Cytotoxic T cell (primary cell): ENCODE results near the genes SHISA5, PRKAR2A, USP19 and GPX1.

- PRO-cap, 2 experiments: no peak in any of the 2 experiments
Observed at GRCh38 chr3:48417655-48418784, 11.9 kb downstream of the PLXNB1 start.

DNA sequence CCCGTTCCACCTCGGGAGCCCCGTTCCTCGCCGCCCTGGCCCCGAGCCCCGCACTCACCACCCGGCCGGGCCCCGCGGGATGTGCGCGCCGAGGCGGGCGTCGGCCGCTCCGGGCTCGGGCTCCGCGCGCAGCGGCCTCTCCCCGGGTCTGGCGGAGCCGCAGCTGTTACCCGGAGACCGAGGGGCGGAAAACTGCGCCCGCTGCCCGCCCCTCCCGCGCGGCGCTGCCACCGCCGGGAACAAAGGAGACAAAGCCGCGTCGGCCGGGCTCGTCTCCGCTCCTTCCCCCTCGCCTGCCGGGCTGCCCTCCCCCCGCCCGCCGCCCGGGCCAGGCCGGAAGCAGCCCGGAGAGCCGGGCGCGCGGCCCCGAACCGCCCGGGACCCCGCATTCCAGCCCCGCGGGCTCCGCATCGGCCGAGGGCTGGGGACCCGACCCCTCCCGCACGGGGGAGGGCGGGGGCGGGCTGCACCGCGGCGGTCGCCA lies 649 bp downstream of the PLXNB1 start:
- PRO-cap, 2 experiments: peak in 2 of 2 experiments; most common minus-strand start position 150 of the sequence (in 2)

DNA sequence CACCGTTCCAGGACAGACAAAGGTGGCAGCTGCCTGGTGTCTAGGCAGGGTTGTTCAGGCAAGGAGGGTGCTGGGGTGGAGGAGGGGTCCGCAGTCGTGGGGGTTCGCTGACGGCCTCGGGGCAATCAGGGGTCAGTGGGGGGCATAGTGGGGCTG lies 319 bp downstream of the SHISA5 start:
- PRO-cap, 2 experiments: no peak in any of the 2 experiments

- PRO-cap, 2 experiments: peak in 2 of 2 experiments; most common plus-strand start chr3:48504087 (in 2); most common minus-strand start chr3:48504122 (in 2)
Observed at GRCh38 chr3:48503933-48504949, at the start of gene SHISA5. Gene SHISA5 (minus strand): TSS chr3:48504174.

DNA sequence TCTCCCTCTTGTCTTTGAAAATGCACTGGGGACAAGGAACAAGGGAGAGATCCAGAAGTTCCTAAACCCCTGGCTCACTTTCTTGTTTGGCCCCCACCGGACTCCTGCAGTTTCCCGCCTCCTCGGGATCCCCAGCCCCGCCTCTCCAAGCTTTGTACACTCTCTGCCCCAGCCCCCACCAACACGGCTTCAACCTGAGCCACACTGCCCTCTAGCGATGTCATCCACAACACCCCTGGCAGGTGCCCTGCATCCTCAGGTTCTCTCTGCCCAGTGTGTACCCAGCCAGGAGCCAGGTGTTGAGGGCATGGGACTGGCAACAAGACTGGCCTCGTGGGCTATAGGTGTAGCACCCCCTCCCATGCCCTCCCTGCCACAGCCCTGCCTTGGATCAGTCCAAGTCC lies 1.5 kb upstream of the PFKFB4 start:
- PRO-cap, 2 experiments: no peak in any of the 2 experiments

DNA sequence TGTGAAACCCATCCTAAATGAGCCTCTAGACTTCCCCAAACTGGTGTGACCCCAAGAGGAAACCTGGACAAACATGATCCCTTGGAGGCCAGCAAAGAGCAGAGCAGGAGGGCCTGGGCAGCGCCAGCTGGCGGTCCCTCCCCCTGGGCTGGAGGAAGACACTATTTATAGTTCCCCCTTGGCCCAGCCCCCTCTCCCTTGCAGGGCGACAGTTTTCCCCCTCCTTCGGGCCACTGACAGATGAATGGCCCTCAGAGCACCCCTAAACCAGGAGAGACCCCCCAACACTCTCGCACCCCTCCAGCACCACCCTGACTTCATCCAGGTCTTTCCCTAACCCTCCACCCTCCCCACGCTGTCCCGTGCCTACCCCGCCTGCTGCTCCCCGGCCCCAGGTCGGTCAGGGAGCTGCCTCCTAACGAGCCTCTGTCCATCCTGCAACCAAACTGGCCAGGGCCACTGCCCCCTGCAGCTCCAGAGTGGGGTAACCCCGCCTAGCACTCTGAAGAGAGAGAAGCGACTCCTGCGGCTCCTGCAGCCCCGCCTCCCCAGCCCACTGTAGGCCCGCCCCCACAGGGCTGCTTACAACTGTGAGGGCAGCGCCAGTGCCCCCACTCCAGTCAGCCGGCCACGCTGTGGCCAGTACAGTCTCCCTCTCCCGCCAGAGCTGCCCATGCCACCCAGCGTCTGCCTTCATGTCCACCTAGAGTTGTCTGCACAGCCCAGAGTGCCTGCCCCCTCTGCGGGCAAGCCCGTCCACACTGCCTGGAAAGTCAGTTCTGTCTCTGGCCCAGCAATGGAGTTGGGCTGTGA lies 2.7 kb downstream of the UCN2 start:
- PRO-cap, 2 experiments: no peak in any of the 2 experiments

GRCh38 chr3:48579160-48579791 lies 15.7 kb upstream of the UCN2 start:
- PRO-cap, 2 experiments: no peak in any of the 2 experiments

DNA sequence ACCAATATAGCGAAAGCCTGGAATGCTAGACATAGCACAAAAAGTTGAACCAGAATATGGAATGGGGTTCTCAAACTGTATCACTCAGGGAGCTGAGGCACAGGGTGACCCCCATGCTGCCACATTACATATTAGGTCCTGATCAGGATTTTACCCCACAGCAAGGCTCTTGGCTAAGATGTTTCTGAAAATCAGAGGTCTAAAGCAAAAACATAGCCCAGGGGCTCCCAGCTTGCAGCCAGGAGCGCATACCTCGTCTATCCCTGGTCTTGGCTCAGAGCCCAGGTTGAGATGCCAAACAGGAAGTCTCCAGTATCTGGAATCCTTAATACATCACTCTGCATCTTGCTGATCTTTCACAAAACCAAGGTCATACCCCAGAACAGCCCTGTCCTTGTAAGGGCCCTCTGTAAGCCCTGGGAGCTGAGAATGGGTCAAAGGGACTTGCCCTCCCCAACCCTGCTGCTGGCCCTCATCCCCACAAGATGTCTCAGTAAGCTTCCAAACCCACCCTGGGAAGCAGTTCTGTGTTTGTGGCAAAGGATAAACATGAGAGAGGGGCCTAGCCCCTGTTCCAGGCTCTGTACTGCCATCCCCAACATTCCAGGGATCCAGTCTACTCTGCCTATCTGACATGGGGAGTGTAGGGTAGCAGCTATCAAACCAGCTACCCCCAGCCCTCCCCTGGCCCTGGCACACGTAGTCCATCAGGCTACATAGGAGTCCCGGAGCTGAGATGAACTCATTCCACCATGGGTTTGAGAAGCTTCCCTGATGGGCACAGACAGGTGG lies 2.4 kb downstream of the NCKIPSD start:
- PRO-cap, 2 experiments: no peak in any of the 2 experiments

- PRO-cap, 2 experiments: no peak in any of the 2 experiments
Observed at GRCh38 chr3:48715051-48715642, 1.9 kb downstream of the IP6K2 start.

- PRO-cap, 2 experiments: peak in 2 of 2 experiments; most common plus-strand start chr3:48847136 (in 2); most common minus-strand start chr3:48847804 (in 2)
Observed at GRCh38 chr3:48846974-48848067, at the start of gene PRKAR2A. Gene PRKAR2A (minus strand): TSS chr3:48847874.

GRCh38 chr3:48848818-48849383 lies 1.2 kb upstream of the PRKAR2A start:
- PRO-cap, 2 experiments: no peak in any of the 2 experiments

GRCh38 chr3:48919627-48920289 lies 1.1 kb downstream of the ARIH2 start:
- PRO-cap, 2 experiments: peak in 2 of 2 experiments; most common plus-strand start chr3:48919897 (in 1); most common minus-strand start chr3:48919867 (in 2)

DNA sequence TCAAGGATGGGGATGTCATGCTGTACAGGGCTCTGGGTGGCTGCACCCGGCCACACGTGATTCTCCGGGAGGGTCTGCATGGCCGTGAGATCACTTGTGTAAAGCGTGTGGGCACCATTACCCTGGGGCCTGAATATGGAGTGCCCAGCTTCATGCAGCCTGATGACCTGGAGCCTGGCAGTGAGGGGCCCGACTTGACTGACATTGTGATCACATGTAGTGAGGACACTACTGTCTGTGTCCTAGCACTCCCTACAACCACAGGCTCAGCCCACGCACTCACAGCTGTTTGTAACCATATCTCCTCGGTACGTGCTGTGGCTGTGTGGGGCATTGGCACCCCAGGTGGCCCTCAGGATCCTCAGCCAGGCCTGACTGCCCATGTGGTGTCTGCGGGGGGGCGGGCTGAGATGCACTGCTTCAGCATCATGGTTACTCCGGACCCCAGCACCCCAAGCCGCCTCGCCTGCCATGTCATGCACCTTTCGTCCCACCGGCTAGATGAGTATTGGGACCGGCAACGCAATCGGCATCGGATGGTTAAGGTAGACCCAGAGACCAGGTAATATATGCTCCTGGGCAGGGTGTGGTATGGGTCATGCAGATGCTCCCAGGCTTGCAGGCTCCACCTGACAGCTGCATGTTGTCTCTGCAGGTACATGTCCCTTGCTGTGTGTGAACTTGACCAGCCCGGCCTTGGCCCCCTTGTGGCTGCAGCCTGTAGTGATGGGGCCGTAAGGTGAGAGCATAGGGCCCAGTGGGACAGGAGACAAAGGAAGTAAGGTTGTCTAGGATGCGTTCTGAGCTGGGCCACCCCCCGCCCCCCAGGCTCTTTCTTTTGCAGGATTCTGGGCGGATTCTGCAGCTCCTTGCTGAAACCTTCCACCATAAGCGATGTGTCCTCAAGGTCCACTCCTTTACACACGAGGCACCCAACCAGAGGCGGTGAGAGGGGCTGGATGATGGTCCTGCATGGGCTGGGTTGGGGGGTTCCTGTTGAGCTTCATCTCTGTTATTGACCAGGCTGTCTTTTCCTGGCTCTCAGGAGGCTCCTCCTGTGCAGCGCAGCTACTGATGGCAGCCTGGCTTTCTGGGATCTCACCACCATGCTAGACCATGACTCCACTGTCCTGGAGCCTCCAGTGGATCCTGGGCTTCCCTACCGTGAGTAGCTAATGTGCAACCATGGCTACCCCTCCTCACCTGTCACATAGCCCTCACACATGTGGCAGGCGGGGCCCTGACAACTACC lies 4.4 kb downstream of the DALRD3 start:
- PRO-cap, 2 experiments: no peak in any of the 2 experiments

GRCh38 chr3:49015682-49016753 lies 2.4 kb downstream of the DALRD3 start:
- PRO-cap, 2 experiments: no peak in any of the 2 experiments

DNA sequence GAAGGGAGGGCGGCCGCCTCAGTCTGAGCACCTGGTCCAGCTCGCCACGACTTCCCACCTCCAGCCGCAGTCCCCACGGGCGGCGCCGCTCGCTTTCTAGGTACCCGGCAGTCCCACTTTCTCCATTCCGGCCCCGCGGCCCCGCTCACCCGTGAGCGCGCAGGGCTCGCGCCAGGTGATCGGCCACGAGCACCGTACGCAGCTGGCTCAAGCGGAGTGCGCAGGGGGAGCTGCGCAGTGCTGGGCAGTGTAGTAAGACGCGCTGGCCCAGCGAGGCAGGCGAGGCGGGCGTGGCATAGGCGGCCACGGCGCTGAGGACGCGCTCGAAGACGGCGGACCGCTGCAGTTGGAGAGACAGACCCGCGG lies 523 bp downstream of the DALRD3 start:
- PRO-cap, 2 experiments: no peak in any of the 2 experiments

- PRO-cap, 2 experiments: no peak in any of the 2 experiments
Observed at GRCh38 chr3:49024013-49024631, 2.2 kb downstream of the NDUFAF3 start.

- PRO-cap, 2 experiments: peak in 2 of 2 experiments; most common plus-strand start chr3:49120997 (in 1); most common minus-strand start chr3:49120792 (in 2)
Observed at GRCh38 chr3:49120470-49121355, at the start of gene USP19. Gene USP19 (minus strand): TSS chr3:49120823.

- PRO-cap, 2 experiments: no peak in any of the 2 experiments
Observed at GRCh38 chr3:49205196-49205633, 5.9 kb downstream of the IHO1 start.

- PRO-cap, 2 experiments: peak in 2 of 2 experiments; most common plus-strand start chr3:49357569 (in 1); most common minus-strand start chr3:49358353 (in 2)
Observed at GRCh38 chr3:49357483-49358384, at the start of gene GPX1. Gene GPX1 (minus strand): TSS chr3:49358353.

DNA sequence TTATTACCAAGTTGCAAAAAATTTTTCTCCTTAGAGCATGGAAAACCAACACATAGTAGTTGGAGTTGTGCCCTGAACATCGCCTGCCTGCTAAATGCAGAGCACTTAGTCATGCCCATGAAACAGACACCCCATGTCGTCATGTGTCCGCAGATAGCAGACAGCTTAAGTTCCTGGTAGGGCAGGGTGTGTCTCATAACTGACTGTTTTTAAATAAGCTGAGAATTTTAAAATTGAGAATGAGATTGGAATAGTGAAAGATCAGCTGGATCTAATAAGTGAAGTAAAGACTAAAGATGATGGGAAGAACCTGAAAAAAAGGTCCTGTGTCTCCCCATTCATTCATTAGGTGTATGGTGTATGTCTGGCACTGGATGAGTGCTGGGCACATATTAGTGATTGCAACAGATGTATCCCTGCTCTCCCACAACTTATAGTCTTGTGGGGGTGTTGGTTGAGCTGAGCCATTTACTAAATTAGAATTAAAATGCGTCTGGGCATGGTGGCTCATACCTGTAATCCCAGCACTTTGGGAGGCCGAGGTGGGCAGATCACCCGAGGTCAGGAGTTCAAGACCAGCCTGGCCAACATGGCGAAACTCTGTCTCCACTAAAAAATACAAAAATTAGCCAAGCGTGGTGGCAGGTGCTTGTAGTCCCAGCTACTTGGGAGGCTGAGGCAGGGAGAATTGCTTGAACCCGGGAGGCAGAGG lies 31.1 kb downstream of the DAG1 start:
- PRO-cap, 2 experiments: no peak in any of the 2 experiments